Monocyte (primary cell): ENCODE measurements around a stretch of chr3.

DNA sequence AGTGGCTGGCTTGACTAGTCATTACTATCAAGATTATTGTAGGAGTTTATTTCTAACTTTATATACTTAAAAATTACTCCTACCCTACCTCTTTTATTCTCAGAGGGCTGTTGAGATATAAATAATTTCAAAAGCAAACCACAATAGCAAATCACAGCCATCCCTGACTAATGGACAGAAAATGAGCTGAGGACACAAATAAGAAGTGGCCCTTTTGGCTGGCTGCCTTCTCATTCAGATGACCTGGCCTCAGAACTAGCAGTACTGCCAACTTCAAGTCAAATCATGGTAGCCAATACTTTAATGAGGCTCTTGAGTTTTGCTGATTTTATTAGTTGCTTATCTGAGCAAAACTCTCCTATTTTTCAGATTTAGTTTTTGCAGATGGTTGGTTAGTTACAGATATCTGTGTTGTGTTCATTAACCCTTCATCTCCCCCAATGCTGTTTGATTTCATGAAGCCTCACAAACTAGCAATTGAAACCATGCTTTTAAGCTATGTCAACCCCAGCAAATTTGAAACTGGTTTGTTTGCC is 73.3 kb upstream of the HACD2 start:
- PRO-cap, 2 experiments: no peak in any of the 2 experiments

GRCh38 chr3:123671827-123672512 is 87.1 kb upstream of the HACD2 start:
- PRO-cap, 2 experiments: no peak in any of the 2 experiments

DNA sequence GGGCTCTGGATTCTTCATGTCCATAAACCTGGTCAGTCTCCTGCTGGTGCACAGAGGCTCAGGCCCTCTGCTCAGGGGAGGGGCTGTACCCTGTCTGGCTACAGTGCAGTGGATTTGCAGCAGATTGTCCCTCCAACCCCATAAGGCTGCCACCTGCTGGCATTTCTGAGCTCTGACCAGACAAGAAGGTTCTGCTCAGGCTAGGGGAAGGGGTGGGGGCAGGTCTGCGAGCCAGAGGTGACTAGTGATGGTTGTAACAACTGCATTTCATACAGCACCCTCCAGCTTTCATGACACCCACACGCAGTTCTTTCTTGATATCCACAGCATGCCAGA is 117.2 kb upstream of the HACD2 start:
- PRO-cap, 2 experiments: no peak in any of the 2 experiments

GRCh38 chr3:123831431-123832010 is 52.6 kb downstream of the MYLK start:
- PRO-cap, 2 experiments: no peak in any of the 2 experiments

GRCh38 chr3:124674246-124674807 is 55.9 kb upstream of the UMPS start:
- PRO-cap, 2 experiments: no peak in any of the 2 experiments

GRCh38 chr3:124690184-124690515 is 40.1 kb upstream of the UMPS start:
- PRO-cap, 2 experiments: no peak in any of the 2 experiments

GRCh38 chr3:124699089-124699550 is 31.1 kb upstream of the UMPS start:
- PRO-cap, 2 experiments: no peak in any of the 2 experiments

DNA sequence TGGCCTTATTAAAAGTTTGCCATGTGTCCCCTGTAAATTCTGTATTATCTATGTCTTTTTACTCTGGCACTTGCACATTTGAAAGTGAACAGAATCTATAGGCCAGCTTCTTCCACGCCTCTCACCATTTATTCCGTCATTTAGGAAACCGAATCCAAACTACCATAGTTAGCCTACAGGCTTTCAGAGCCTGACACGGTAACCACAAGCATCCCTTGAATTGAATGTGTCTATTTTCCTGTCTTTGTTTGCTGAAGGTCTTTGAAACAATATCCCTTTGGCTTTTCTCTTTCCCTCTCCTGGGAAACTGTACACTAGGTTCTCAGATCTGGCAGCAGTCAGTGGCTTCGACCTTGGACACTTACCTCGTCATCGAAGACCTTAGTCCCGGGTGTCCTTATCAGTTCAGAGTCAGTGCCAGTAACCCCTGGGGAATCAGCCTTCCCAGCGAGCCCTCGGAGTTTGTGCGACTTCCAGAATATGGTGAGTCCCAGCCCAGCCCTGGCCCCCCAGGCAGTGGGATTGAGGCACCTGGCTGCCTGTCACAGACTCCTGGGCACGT is 30.6 kb upstream of the UMPS start:
- PRO-cap, 2 experiments: no peak in any of the 2 experiments

- PRO-cap, 2 experiments: no peak in any of the 2 experiments
Observed at GRCh38 chr3:124826555-124827054, 60.6 kb downstream of the ITGB5 start.

DNA sequence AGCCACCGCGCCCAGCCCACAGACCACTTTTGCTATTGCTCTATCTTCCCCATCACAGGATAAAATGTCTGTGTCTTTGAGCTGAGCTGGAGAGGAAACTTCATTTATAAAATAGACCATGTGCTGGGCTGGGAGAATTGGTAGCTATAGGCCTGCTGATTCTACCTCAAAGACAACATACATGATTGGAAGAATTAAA is 209 bp downstream of the MUC13 start:
- PRO-cap, 2 experiments: no peak in any of the 2 experiments

DNA sequence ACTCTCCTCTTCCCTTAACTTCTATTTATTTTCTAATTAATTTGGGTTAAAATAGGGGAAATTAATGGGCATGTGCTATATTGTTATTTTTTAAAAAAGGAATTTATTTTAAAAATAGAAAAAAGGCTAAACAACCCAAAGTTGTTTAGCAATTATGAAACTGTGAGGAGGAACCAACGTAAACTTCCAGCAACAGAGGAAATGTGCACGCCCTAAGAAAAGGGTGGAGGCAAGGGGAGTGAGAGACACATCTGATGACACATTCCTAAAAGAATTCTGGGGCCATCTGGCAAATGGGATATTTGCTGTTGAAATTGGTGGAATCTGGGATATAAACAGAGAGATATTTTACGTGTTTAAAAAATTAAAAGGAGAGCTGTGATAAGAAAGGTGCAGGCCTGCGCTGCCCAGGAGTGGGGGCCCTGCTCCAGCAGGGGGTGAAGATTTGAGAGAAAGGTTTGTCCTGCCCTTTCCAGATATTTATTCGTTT is 50.8 kb upstream of the MUC13 start:
- PRO-cap, 2 experiments: no peak in any of the 2 experiments

DNA sequence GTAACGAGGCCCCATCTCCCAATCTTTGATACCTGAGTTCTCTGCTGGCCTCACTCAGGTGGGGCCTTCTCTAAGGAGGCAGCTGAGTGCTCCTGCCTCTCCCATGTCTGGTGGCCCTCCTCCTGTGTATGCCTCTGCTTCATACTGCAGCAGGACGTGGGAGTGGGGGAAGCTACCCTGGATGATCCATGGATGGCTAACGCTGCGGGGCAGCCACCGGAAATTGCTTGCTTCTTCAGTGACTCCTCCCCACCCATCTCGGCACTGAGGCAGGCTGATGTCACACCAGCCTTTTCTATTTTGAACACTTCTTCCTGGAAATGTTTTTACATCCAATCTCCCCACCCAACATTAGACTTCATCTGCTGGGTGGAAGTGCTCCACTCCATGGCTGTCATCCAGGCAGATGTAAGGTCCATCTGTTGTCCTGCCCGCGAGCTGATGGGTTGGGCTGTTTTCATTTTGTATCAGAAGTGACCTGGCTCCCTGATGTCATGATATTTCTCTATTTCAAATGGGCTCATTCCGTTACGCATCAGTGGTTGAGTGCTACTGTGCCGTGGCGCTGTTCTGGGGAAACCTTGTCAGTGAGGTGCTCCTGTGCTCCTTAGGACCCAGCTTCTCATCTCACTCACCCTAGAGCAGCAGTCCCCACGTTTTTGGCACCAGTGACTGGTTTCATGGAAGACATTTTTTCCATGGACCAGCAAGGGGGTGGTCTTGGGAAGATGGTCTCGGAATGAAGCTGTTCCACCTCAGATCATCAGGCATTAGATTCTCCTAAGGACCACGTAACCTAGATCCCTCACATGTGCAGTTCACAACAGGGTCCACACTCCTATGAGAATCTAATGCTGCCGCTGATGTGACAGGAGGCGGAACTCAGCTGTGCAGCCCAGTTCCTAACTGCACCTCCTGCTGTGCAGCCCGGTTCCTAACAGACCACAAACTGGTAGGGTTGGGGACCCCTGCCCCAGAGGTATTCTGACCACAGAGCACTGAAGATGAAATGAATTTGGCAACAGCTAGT is 59.1 kb upstream of the MUC13 start:
- PRO-cap, 2 experiments: no peak in any of the 2 experiments

DNA sequence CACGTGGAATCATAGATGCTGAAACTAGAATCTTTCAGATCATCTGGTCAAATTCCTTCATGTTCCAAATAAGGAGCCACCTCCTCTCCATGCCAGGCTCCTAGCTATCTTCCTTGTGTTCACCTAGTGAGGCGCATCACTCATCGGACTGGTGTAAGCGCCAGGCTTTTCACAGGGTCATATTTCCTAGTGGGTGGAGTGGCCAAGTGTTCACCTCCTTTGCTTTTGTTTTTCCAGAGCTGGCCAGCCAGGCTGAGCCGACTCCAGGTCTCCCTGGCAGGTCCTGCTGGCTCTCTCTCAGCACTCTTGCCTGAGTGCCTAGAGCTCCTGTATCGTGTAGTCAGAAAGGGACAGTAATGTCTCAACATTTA is 31.0 kb downstream of the HEG1 start:
- PRO-cap, 2 experiments: no peak in any of the 2 experiments

DNA sequence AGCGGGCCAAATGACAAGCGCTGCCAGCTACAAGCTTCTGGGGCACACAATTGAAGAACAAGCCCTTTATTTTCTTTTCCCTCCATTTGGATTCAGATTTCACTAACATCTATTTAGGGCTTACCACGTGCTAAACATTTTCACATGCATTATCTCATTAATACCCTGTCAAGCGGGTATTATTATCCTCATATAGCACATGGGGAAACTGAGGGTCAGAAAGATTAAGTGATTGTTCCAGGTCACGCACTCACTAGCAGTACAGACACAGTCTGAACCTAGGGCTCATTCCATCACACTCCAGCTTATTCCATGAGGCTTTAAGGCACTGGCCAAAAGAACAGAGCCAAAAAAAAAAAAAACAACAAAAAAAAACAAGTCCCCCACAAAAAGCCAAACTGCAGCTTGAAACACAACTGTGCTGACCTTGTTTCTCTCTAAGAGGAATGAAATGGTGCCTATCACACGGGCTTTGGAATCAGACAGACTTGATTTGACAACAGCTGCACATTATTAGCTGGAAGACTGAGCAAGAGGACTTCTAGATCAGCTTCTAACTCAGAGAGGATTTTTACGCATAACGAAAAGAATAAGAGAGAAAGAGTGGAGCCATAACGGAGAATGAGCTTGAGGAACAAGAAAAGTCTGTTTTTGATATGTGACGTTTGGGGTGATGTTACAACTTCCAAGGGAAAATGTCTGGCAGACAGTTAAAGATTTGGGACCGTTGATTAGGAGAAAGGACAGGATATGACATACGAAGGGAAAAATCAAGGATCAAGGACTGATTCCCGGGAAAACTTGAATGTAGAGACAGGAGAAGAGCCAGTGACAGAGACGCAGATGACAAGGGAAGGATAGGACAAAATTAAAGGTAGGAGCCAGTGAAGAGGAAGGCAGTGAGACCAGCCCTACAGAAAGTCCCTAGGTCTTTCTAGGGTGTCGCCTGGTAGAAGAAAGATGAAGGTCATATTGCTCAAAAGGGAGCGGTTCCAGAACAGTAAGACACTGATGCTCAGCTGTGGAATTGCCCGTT is 16.0 kb downstream of the HEG1 start:
- PRO-cap, 2 experiments: no peak in any of the 2 experiments

GRCh38 chr3:125117959-125118158 is 62.1 kb upstream of the HEG1 start:
- PRO-cap, 2 experiments: no peak in any of the 2 experiments

- PRO-cap, 2 experiments: no peak in any of the 2 experiments
Observed at GRCh38 chr3:125313263-125313765, 61.8 kb downstream of the ZNF148 start.

DNA sequence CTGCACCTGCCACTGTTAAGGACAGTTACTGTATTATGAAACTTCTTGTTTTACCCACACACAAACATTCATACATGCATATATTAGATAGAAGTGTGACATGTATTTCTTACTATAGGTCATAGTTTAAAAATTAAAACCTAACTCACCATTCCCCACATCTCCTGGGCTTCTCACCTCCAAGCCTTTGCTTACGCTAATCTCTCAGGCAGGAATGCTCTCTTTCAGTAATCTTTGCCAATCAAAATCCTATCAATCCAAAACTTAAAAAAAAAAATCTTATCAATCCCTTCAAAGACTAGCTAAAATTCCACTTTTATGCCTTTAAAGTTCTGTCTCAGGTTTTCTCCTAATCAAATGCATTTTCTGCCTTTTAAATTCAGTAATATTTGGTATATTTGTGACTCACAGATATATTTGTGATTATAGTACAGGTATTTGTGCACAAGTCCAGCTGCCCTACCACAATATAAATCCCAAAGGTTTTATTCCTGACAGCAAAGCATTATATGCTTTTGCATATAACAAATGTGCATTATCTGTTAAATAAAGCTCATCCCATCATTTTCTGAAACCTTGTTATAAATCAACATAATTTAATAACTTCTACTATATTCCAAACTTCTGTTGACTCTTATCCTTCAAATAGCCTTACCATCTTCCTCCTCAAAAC is 8.4 kb downstream of the ZNF148 start:
- PRO-cap, 2 experiments: no peak in any of the 2 experiments

DNA sequence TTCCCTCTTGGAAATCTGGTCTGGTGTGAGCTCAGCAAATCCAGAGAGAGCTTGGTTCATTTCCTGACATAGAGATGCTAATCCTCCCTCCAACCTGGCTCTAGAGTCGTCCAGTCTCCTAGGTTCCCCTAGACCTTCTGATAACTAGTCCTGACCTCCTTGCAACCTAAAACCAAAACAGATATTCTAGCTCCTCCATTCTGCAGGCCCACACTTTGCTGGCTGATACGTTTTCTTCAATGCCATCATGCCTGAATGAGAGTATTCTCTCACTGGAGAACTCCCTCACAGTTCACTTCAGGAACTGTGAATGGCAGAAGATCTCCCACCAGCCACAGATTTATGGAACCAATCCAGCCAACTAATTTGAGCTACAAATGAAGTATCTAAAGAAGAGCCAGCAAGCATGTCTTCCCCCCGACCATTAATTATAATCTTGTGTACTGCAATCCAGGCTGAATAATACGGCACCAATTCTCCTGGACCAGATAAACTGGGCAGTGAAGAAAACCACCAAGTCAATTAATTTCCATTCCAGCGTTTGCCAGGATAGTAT is 1.6 kb downstream of the ZNF148 start:
- PRO-cap, 2 experiments: no peak in any of the 2 experiments

- PRO-cap, 2 experiments: no peak in any of the 2 experiments
Observed at GRCh38 chr3:125594553-125594893, 774 bp downstream of the OSBPL11 start.

DNA sequence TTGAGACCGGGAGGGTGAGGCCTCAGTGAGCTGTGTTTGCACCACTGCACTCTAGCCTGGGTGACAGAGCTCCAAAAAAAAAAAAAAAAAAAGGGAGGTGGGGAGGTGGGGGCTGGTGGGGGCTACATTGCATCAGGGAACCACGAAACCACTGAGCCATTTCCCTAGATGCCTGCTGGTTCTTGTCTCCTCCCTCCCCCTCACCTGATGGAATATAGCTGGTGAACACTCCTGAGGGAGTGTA is 39.0 kb upstream of the OSBPL11 start:
- PRO-cap, 2 experiments: no peak in any of the 2 experiments